Lung (tissue), 4 donors: ENCODE measurements around a stretch of chr1.

GRCh38 chr1:110906201-110906786 lies 33.3 kb downstream of the CD53 start:
- PRO-cap, result no peak
- RAMPAGE, long total RNA, result no peak
- RRBS, result no CpG with 5 or more reads among the region's 4 CpGs

DNA sequence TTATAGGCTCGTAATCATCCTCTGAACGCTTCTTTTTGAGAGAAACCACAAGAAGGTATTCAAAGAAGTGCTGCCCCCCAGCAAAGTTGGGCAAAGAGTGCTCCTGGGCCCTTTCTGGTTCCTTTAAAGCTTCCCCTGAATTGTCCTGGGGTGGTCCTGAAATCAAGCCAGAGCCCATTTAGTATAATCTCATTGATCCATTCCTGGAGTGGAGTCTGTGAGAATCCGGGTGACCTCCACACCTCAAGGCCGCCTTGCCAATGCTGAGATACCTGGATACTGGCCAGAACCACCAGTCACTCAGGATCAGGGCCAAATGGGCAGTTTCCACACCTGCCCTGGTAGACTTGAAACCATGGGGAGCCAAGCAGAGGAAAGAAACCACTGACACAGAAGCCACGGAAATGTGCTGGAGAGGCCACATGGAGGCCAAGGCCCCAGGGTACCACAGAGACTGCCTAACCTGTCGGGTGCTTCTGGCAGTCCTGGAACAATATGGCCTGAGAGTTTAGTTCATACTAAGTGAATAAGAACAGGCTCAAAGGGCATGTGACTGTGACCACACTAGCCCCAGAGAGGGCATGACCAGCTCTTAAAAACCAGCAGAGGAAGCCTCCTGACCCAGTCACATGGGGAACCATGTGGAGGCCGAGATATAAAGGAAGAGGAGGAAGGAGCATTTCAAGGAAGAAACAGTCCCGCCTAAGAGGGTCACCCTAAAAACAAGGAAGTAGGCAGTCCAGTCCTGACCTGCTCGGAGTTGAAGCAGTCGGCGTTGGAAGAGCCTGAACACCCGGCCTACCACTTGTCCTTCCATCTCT lies 593 bp downstream of the DENND2D start:
- PRO-cap, result bidirectional peak, plus-strand start at position 742 of the sequence, minus-strand start at position 495 of the sequence
- RAMPAGE, long total RNA, result no peak
- RRBS, result 20% methylated on average over 1 of the region's 12 CpGs

- PRO-cap, result no peak
- RAMPAGE, long total RNA, result no peak
- RRBS, result no CpG with 5 or more reads among the region's 6 CpGs
These were observed 8.3 kb downstream of the WDR77 start for GRCh38 chr1:111440634-111441271.

- PRO-cap, result no peak
- RAMPAGE, long total RNA, result no peak
- RRBS, result no CpG with 5 or more reads among the region's 9 CpGs
These were observed 799 bp downstream of the ATP5PB start for GRCh38 chr1:111449920-111450606.

GRCh38 chr1:111592276-111593400 lies 27.0 kb upstream of the RAP1A start:
- PRO-cap, result no peak
- RAMPAGE, long total RNA, result no peak
- RRBS, result no CpG with 5 or more reads among the region's 11 CpGs

GRCh38 chr1:111684045-111684561 lies 55.1 kb downstream of the INKA2 start:
- PRO-cap, result no peak
- RAMPAGE, long total RNA, result no peak
- RRBS, result no CpG with 5 or more reads among the region's 2 CpGs

DNA sequence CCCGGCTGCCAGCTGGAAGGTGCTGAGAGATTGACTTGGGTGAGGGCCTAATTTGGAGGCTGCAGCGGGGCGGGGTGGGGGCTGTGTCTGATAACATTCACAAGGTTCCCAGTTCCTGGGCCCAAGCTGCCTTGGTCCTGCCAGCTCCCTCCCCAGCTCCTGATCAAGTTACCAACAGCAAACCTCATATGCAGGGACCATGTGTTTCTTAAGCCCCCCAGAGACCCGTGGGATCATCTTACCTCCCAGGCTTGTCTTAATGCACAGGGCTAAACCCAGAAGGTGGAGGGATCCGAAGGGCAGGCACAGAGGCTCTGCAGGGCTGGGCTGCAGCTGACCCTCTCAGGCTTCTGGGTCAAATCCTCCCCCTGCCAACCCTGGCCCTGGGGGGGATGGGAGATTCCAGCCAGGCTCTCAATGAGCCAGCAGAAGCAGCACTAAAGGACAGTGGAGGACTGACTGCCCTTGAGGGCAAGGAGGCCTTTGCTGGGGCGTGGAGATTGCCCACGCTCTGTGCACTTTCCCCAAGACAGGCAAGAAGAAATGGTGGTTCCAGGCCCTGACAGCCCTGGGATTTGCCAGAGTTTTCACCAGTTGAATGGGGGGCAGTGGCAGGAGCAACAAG lies 9.6 kb downstream of the INKA2 start:
- PRO-cap, result no peak
- RAMPAGE, long total RNA, result no peak
- RRBS, result 29% methylated on average over 1 of the region's 7 CpGs

GRCh38 chr1:111736912-111737436 lies 2.2 kb downstream of the INKA2 start:
- PRO-cap, result no peak
- RAMPAGE, long total RNA, result no peak
- RRBS, result no CpG with 5 or more reads among the region's 5 CpGs

- PRO-cap, result bidirectional peak, plus-strand start at chr1:111738607, minus-strand start at chr1:111738488
- RAMPAGE, long total RNA, result no peak
- RRBS, result 2% methylated on average over 5 of the region's 30 CpGs
These were observed 932 bp downstream of the INKA2 start for GRCh38 chr1:111738168-111738757.

DNA sequence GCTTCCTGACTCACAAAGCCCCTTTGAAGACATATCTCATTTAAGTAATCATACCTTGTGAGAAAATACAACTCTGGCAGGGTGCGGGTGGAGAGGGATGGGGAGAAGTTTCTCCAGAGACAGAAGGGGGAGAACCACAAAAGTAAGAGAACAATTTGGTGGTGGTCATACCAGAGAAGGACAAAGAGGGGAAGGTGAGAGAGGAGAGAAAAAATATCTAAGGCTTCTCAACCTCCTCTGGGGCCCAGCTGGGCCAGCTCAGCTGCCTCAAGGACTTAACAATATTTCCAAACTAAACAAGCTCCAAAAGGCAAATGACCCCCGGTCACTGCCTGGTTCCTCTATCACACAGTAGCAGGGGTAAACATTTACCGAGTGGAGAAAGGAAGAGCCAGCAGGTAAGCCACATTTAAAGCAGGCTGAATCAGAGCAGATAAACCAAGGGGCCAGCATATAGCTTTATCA lies 102.2 kb downstream of the KCND3 start:
- PRO-cap, result no peak
- RAMPAGE, long total RNA, result no peak
- RRBS, result no CpG with 5 or more reads among the region's 3 CpGs

GRCh38 chr1:111992465-111993012 lies 3.1 kb upstream of the KCND3 start:
- PRO-cap, result no peak
- RAMPAGE, long total RNA, result no peak
- RRBS, result no CpG with 5 or more reads among the region's 10 CpGs

- PRO-cap, result no peak
- RAMPAGE, long total RNA, result no peak
- RRBS, result no CpG with 5 or more reads among the region's 6 CpGs
These were observed 66.9 kb upstream of the KCND3 start for GRCh38 chr1:112056290-112056894.

GRCh38 chr1:112063874-112064190 lies 74.4 kb upstream of the KCND3 start:
- PRO-cap, result no peak
- RAMPAGE, long total RNA, result no peak
- RRBS, result no CpG with 5 or more reads among the region's 5 CpGs

DNA sequence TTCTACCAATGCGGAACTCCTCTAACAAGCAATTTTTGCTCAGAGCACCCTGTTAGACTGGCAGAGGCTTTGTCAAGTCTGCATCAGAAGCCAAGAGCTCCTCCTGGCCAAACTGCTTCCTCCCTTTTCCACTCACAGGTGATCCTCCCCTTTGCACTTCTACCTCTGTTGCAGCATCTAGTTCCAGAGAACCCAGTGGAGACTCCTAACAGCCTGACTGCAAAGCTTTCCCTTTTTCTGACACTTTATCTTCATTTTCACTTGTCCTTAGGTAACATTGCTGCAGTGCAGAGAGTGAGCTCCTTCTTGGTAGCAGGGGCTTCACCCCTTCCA lies 34.9 kb upstream of the CTTNBP2NL start:
- PRO-cap, result no peak
- RAMPAGE, long total RNA, result no peak
- RRBS, result no CpG with 5 or more reads among the region's 1 CpG

DNA sequence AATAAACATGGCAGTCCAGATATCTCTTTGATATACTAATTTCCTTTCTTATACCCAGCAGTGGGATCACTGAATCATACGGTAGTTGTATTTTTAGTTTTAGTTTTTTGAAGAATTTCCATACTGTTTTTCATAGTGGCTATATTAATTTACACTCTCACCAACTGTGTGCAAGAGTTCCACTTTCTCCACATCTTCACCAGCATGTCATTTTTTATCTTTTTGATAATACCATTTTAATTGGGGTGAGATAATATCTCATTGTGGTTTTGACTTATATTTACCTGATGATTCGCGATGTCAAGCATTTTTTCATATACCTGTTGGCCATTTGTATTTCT lies 20.0 kb upstream of the CTTNBP2NL start:
- PRO-cap, result no peak
- RAMPAGE, long total RNA, result no peak
- RRBS, result no CpG with 5 or more reads among the region's 3 CpGs

DNA sequence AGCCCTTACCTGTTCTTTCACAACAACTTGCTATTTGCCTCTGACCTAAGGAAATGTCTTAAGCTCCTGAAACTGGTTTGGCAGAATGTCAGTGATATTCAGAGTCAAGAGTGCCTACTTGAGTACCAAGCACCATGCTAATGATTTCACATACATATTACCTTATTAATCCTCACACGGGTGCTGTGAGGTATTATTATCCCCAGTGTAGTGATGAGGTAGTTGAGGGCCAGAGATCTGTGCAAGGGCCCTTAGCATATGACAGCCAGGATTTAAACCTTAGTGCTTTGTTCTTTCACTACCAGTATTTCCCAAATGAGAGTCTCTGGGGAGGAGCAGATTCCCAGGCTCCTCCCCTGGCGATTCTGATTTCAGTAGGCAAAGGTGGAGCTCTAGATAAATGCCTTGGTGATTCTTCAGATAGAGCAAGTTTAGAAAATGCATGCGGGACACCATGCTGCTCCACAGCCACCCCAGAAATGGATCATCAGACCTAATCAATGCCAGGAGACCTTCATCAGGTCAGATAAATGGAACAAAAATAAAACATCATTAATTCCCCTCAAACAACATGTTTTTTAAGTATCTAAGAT lies 47.4 kb upstream of the WNT2B start:
- PRO-cap, result no peak
- RAMPAGE, long total RNA, result no peak
- RRBS, result no CpG with 5 or more reads among the region's 3 CpGs

DNA sequence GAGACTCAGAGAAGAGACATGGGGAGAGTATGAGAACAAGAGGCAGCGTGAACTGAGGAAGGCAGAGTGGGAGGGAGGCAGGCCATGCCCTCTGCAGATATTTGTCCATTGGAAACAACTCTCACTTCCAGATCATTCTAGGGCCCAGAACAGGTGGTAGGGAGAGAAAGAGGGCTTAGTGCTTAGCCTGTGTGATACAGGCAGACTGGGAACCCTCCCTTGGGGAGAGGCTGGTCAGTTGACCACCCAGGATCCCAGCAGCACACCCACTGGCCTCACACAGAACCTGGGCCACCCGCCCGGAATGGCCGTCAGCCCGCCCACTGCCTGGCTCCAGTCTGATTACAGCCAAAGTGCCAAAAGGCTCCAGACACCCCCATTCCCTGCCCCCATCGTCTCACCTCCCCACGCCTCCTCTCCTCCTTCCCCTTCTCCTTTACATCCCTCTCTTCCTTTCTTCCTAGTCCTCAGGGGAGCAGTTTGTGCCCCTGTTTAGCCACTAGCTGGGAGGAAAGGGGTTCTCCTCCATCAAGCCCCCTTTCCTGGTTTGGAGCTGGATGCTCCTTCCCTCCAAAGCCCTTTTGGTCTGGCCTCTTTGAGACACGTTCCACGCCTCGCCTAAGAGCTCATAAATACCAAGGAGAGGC lies 4.8 kb upstream of the WNT2B start:
- PRO-cap, result no peak
- RAMPAGE, long total RNA, result no peak
- RRBS, result no CpG with 5 or more reads among the region's 10 CpGs

- PRO-cap, result no peak
- RAMPAGE, long total RNA, result no peak
- RRBS, result no CpG with 5 or more reads among the region's 10 CpGs
These were observed 4.1 kb upstream of the MOV10 start for GRCh38 chr1:112669845-112671176.

- PRO-cap, result no peak
- RAMPAGE, long total RNA, result no peak
- RRBS, result no CpG with 5 or more reads among the region's 6 CpGs
These were observed 1.7 kb upstream of the MOV10 start for GRCh38 chr1:112672463-112673520.

GRCh38 chr1:112675824-112676081 lies 1.3 kb downstream of the MOV10 start:
- PRO-cap, result no peak
- RAMPAGE, long total RNA, result no peak
- RRBS, result no CpG with 5 or more reads among the region's 4 CpGs